ENCODE measurements around a stretch of chr10.

DNA sequence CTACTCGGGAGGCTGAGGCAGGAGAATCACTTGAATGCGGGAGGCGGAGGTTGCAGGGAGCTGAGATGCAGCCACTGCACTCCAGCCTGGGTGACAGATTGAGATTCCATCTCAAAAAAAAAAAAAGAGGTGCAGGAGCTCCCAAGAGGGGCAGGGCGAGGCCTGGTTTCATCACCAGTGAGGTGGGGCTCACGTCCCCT is 4.1 kb upstream of the TACR2 start:
- RRBS, 2 experiments: no CpG with 5 or more reads among the region's 5 CpGs

DNA sequence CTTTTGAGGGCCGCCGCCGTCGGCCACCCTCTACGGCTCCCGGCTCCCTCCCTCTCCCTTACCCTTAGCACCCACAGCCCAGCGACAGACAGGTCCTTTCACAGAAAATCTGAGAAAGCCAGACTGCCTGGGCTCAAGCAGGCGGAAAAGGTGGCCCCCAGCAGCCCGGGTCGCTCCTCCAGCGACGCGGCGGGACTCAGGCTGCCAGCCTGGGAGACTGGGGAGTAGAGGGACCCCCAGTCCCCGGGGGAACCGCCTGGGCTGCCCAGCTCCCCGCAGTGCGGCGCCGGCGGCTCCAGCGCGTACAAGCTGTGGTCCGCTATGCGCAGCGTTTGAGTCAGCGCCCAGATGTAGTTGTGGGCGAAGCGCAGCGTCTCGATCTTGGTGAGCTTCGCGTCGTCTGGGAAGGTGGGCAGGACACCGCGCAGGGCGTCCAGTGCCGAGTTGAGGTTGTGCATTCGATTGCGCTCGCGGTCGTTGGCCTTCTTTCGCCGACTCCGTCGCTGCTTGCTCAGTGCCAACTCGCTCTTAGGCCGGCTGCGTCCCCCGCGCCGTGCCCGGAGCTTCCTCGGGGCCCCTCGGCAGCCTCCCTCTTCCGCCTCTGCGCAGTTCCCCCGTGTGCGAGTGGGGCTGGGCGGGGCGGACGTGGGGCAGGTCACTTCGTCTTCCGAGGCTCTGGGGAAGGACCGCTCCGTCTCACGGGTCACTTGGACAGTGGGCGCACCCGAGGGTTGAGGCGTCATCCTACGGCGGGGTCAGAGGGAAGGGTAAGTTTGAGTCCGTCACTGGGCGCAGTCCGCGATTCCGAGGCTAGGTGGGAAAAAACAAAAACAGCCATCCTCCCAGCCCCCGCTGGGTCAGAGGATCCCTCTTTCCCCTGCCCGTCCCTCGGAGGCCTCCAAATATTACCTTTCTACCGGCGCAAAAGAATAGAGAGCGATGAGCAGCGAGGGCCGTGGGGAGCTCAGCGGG is 635 bp downstream of the NEUROG3 start:
- RRBS, 2 experiments: 2% methylated on average over 18 of the region's 87 CpGs

DNA sequence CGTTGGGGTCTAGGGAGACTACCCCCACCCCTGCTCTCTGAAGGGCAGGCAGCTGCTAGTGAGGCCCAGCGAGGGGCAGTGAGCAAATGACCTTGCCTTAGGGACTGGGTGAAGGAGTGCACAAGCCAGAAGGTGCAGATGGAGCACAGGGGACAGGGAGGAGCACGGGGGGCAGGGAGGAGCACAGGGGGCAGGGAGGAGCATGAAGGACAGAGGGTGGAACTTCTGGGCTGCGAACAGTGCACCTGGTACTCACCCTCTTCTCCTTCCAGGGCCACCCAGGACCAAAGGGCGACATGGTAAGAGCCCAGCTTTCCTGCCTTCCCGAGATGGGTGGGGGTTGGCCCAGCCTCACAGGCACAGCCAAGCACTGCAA is 87.4 kb downstream of the COL13A1 start:
- RRBS, 2 experiments: no CpG with 5 or more reads among the region's 6 CpGs

- RRBS, 2 experiments: 72 to 83% methylated on average over 7 of the region's 17 CpGs
Observed at GRCh38 chr10:69898309-69899001, 96.7 kb downstream of the COL13A1 start.

GRCh38 chr10:70054883-70055402 is 2.3 kb downstream of the MACROH2A2 start:
- RRBS, 2 experiments: no CpG with 5 or more reads among the region's 4 CpGs

DNA sequence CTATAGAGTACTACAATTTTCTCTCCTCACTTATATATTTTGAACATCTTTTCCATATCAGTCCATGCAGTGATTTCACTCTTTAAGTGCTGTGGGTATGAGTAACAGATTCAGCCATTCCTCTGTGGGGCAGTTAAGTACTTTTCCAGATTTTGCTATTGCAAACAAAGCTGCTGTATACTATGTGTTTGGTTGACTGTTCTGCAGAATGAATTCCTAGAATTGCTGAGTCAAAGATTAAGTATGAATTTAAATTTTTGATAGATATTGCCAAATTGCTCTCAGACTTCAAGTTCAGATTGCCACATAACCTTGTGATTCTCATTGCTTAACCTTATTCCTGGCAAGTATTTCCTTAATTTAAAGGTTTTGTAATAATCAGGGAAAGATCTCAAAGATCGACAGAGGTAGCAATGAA is 21.6 kb upstream of the SAR1A start:
- RRBS, 2 experiments: no CpG with 5 or more reads among the region's 1 CpG

- RRBS, 2 experiments: no CpG with 5 or more reads among the region's 2 CpGs
Observed at GRCh38 chr10:70209022-70209497, 24.2 kb downstream of the PPA1 start.

DNA sequence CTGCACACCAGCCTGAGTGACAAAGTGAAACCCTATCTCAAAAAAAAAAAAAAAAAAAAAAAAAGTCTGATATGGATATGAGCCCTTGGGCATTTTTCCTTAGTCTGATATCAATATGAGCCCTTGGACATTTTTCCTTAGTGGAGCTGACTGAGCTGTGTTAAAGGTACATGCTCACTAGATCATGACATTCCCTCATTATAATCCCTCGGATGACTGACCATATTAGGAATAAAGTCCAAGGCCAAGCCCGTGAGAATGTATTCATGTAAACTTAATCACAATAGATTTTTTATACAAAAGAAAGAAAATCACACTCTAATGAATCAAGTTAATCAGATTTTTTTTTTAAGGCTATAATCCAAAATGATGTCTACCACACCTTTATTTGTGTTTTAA is 5.6 kb downstream of the PPA1 start:
- RRBS, 2 experiments: no CpG with 5 or more reads among the region's 2 CpGs

GRCh38 chr10:70404648-70405123 is 741 bp downstream of the EIF4EBP2 start:
- RRBS, 2 experiments: 6 to 7% methylated on average over 7 to 11 of the region's 35 CpGs

- RRBS, 2 experiments: no CpG with 5 or more reads among the region's 8 CpGs
Observed at GRCh38 chr10:70433542-70434086, 7.9 kb downstream of the NODAL start.

DNA sequence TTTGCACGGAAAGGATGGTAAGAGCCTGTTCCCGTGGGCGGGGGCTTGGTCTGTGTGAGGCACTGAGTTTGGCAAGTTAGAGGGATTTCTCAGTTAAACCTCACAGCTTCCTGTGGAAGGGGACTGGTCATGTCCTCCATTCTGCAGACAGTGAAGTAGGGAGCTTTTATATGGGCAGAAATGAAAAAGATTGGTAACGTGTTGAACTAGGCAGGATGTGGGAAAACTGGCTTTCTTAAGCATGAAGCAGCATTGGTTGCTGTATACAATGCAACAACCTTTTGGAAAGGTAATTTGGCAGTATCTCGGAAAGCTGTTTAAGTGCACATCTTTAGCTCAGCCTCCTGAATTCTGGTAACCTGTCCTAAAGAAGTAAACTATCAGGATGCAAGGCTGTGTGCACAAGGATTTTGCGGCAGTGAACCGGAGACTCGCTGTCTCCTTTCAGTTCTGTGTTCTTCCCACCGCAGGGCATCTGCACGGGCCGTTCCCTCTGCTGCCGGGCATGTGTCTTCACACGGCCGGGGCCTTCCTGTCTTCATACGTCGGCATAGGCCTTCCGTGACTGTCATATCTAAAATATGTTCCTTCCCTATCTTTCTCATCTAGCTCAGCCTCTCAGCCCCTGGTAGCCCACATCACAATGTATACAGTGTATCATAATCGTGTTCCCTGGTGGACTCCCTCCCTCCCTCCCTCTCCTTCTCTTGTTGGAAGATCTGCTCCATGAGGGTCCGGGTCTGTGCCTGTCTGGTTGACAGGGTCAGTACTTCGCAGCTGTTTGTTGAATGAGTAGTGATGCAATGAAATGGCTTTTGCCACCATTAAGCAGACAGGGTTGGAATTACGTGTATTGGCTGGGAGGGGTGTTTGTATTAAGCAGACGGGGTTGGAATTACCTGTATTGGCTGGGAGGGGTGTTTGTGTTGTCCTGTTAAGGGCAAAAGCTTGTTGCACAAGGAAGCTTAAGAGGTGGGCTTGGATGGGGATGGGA is 16.4 kb downstream of the PALD1 start:
- RRBS, 2 experiments: 96% methylated on average over 5 of the region's 22 CpGs

DNA sequence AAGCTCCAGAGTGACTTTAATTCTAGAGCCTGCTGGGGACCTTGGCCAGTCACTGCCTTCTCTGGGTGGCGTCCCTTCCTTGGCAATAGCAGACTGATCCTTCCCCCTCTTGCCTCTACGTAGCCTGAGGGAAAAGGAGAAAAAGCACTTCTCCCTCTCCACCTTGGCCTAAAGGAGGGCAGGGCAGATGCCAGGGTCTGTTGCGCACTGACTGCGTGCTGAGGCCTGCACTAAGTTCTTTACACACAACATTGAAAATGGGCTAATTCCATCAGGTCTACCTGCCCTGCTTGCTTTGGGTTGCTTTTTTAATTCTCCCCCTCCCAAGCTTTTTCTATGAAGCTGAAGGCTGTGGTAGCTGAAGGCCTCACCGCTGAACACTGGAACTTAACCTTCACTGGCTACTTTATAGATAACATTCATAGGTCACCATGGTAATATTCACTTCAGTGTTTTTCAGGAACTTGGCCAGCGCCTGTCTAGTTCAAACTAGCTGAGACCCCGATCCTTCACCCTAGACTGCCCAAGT is 28.9 kb downstream of the PRF1 start:
- RRBS, 2 experiments: no CpG with 5 or more reads among the region's 7 CpGs

DNA sequence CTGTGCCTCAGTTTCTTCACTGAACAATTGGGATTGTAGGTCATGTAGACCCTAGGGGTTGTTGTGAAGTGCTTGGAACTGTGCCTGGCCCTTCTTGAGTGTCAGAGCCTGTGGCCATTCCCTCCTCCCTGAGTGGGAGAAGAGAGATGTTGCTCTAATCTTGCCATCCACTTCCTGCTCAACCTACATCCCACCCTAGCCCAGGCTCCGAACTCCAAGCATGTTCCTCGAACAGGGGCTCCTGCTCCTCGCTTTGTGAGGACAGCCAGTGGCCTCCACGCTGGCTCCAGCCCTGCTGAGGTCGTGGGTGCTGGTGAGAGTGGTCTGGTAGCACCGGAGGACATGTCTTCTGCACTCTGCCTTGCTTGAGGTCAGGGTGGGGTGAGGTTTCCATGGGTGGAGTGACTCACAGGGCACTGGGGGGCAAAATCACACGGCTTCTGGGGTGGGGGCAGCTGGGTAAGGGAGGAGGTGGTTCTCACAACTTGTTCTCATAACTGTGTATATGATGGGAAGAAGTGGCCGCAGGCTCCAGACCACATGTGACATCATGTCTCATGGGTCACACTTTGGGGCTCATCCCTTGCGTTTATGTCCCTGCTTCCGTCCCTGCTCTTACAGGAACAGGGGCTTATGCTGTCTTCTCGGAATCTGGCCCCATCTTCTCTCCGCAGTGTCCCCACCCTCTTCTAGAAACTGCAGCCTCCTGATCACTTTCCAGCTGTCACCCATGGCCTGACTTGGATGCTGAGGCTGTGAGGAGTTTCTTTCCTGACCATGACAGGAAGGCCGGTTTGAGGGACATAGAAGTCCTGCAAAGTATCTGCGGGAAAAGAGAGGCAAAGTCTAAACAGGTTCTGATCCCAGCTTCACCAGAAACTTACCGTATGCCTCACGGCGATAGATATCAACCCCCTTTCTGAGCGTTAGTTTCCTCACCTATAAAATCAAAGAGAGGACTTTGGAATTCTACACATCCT is 931 bp upstream of the PRF1 start:
- RRBS, 2 experiments: no CpG with 5 or more reads among the region's 18 CpGs

GRCh38 chr10:70667219-70667952 is 4.9 kb upstream of the ADAMTS14 start:
- RRBS, 2 experiments: no CpG with 5 or more reads among the region's 10 CpGs

DNA sequence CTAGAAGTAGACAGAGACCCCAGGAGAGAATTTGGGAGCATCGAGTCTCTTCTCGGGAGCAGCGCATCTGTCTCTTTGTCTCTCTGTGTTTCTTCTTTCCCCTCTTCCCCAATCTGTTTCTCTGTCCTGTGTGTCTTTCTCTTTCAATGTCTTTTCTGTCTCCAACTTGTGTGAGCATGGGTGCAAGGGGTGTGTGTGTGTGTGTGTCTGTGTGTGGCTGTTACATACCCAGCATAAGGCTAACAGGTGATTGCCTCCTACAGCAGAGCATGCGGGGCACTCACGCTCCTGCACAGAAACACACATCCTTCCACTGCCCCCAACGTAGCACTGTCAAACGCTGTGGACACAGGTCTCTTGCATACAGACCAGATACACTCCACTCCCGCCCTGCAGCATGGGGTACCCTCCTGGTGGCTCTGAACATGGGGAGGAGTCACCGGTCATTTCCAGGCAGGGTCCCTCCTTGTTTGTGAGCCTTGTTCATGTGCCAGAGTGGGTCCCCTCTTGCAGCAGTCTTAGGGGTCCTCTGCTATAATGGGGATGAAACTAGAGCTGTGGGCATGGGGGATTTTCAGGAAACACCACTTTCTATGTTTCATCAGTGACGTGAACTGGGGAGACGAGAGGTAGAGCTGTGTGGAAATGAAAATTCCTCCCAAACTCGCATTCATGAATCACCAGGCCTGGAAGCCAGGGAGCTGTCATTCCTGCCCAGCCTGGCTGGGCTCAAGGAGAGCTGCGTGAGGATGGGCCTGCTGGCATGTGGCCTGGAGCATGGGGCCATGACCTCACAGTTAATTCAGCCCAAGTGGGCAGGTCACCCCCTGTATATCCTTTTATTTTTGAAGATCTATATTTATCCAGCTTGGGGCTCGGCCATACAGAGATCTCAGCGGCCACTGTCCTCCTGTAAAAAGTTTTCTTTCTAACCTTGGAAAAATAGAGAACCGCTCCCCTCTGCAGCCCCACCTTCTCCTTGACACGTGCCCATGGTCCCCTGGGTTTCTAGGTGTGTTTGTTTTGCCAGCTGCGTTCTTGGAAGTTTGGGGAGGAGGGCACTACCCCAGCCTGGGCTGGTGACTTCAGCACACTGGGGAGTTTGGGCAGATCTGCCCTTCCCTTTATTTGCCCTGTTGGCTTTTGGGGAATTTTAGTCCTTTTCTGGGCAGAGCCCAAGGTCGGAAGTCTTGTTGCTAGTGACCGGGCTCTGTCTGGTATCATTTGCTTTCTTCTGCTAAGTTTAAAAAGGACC is 1.2 kb downstream of the ADAMTS14 start:
- RRBS, 2 experiments: no CpG with 5 or more reads among the region's 20 CpGs

DNA sequence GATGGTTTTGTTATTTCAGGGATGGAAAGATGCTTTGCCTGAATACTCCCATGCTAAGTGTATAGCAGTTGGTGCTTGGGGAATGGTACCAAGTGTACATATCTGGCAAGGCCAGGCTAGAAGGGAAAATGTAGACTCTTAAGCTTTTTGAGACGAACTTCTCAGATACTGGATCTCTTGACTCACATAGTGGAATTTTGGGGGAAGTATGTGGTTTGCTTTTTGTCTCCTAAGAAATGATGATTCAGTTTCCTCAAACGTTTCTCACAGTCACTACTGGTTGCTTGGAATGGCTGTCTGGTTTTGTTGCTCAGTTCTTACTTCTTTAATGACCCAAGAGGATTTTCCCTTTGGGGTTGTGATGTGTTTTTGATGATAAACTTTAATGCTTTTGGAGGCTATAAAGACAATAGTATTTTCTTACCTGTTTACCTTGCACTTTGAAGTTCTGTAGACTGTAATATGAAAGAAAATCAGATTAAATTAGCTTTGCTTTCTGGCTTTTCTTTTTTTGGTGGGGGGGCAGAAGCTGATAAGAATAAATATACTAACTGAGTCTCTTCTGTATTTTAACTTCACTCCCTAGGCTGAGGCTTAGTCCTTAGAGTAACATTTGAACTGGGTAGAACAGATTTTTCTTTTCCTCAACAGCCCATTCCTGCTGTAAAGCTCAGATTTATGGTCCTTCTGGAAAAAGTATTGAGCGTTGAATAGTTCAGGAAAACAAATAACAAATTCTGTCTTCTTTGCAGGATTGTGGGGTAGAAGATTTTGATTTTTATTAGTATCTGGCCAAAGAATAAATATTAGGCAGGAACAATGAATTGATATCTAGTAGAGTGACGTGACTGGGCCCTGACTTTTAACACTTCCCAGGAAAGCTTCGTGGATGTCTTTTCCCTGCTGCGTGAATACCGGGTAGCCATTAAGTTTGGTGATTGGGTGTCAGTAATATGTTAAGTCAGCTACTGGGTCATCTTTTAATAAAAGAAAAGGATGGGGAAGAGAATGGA is 17.7 kb downstream of the SGPL1 start:
- RRBS, 2 experiments: no CpG with 5 or more reads among the region's 7 CpGs

GRCh38 chr10:70890912-70891410 is 2.6 kb upstream of the PCBD1 start:
- RRBS, 2 experiments: no CpG with 5 or more reads among the region's 7 CpGs

- RRBS, 2 experiments: 1% methylated on average over 20 to 21 of the region's 53 CpGs
Observed at GRCh38 chr10:71216533-71217819, 4.6 kb downstream of the UNC5B start.

DNA sequence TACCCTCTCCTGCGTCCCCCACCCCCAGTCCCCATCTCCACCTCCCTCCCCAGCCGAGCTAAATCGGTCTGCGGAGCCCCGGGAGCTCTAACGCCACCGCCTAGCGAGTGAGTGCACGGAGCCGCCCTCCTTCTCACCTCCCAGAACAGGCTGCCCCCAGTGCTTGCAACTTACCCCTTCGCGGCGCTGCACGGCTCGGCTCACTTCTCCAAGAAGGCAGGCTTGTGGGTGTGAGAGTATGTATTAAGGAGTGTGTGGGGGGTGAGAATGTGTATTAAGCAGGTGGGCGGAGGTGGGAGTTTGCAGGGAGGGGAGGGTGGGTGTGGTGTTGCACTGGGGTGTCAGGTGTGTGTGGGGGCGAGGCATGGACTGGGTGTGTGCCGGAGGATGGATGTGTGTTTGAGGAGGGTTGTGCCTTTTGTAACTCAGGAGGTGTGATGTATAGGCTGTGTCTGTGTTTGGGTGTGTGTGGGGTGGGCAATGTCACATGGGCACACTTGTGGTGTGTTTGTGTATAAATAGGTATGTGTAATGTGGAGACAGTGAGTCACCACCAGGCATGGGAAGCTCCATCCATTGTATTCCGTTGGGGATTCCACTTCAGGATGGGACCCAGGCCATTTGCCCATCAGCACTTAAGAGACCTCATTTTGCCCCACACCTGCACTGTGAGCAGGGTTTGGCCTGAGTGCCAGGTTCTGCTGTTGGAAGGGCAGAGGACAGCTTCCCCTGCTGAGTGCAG is 5.6 kb downstream of the UNC5B start:
- RRBS, 2 experiments: no CpG with 5 or more reads among the region's 19 CpGs

DNA sequence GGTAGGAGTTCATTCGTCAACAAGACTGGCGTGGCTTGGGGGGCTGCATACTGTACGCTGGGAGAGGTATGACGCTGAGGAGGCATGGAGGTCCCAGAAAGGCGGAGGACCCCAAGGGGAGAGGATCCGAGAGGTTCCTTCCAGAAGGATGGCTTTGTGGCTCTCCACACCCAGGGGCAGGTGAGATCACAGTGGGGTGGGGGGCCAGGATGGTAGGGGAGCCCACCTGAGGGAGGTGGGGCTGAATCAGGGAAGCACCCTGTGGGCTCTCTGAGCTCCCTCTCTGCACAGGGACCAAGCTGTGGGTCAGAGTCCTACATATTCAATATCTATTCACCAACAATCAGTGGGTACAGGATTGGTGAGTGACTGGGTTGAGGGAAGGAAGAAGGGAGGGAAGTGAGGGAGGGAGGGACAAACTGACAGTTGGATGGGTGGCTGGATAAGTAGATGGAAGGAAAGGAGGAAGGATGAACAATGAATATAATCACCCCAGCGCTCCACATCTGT is 33.9 kb downstream of the UNC5B start:
- RRBS, 2 experiments: no CpG with 5 or more reads among the region's 7 CpGs